Urinary bladder (tissue), 3 donors: ENCODE data around the genes PEAR1, ARHGEF11 and OR10Z1.

DNA sequence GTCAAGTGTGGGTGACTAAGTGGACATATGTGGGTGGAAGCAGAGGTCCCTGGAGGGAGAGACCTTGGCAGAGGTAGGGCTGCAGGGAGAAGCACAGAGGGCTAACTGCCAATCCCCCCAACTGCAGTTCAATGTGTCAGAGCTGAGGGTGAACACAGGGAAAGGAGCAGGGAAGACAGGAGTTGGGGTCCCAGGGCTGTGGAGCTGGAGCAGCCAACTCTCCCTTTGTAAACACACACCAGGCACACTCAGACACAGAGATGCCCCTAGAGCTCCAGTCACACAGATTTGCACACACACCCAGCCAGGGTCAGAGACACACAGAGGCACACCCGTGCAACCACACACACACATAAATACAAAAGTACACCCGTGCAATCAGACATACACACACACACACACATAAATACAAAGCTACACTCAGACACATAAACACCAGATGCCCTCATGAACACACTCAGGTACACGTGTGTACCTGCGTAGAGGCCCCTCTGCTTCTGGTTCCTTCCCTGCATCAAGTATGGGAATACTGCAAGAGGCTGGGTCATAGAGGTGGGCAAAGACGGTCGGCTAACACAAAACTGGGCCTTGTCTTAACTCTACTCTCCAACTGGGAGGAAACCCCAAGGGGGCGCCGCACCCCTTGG lies 35.2 kb downstream of the MEF2D start:
- PRO-cap, result no peak
- RAMPAGE, long total RNA, result no peak

DNA sequence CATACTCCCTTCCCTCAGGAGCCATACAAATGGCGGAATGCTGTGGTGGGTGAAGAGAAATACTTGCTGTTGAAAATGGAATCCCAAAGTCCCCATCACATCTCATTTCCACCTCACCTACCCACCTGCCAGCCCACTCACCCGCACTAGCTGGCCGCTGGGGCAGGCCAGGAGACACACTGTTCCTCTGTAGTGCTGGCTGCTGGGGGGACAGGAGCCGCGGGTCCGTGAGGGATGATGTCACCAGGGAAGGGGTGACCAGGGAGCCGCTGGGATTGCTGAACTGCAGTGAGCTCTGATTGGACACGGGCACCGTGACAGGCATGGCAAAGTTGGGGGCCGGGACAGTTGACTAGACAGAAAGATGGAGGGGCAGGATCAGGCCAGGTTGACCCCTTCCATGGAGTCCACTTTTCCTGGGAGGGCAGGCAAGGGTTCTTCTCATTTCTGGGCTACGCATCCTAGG lies 21.1 kb downstream of the MEF2D start:
- PRO-cap, result no peak
- RAMPAGE, long total RNA, result no peak

- PRO-cap, result no peak
- RAMPAGE, long total RNA, result no peak
Observed at GRCh38 chr1:156525100-156525532, 24.5 kb upstream of the MEF2D start.

GRCh38 chr1:156586980-156587330 lies 4.6 kb upstream of the NAXE start:
- PRO-cap, result no peak
- RAMPAGE, long total RNA, result no peak

DNA sequence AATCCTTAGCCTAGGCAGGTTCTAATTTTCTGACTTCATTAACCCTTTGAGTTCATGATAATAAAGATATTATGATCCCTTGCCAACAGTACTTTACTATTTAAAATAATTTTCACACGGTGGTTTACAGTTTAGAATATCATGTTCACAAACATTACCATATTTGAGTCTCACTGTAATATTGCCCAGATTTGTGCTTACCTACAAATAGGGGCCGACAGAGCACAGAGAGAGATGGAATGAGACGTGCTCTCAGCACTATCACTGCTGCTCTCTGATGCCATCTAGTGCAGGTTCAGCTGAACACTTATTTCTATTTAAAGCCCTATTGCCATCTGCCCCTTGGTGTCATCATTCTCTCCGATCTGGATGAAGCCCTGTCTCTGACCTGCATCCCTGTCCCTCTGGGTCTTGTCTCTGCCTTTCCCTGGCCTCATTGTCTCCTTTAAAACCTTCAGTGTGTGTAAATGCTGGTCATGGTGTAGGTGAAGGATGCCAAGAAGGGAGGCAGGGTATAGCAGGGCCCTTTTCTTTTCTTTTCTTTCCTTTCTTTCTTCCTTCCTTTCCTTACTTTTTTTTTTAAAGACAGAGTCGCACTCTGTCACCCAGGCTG lies 11.1 kb upstream of the HAPLN2 start:
- PRO-cap, result no peak
- RAMPAGE, long total RNA, result no peak

GRCh38 chr1:156663106-156663732 lies 14.0 kb downstream of the NES start:
- PRO-cap, result bidirectional peak, plus-strand start at chr1:156663490, minus-strand start at chr1:156663330
- RAMPAGE, long total RNA, result no peak

DNA sequence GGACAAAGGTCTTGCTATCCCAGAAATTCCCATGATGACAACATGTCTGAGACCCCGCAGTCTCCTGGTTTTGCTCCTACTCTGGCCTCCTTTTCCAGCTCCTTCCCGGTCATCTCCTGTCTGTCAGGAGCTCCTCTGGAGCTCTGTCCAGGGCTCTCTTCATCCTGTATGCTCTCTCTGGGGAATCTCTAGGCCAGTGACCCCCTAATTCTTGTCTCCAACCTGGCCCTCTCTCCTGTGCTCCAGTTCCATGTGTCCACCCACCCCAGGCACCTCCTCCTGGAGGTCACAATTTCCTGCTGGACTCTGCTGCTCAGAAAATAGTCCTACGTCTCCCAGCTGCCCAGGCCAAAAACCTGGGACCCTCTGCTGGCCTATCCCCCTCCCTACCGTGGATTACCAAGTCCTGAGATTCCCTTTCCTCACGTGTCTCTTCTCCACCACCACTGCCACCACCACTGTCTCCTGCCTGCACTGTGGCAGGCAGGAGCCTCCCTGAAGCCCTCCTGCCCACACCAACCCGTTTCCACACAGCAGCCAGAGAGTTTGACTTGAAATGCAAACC lies 11.7 kb downstream of the NES start:
- PRO-cap, result no peak
- RAMPAGE, long total RNA, result no peak

DNA sequence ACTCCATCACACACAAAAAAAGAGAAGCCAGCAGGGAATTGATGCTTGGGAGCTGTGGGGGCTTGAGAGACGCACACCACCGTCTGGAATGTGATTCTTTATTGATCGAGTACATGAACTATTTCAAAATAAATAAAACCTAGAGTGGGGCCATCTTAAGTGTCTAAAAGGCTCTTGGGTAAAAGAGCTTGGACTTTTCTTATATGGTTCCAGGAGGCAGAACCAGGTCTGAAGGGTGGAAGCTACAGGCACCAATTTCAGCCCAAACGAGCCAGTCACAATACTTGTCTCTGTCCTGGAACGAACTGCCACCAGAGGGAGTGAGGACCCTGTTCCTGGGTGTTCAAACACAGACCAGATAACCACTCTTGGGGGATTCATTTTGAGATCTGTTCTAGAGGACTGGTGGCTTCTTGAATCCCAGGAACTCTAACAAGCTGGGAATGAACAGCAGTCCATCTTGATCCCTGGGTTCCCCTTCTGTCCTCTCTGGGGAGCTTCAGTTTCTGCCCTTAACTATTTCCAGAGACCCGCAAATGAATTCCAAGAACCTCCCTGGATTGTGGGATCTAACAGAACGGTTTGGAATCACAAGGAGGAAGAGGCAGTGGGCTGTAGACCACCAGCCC lies 11.8 kb upstream of the NES start:
- PRO-cap, result no peak
- RAMPAGE, long total RNA, result no peak

DNA sequence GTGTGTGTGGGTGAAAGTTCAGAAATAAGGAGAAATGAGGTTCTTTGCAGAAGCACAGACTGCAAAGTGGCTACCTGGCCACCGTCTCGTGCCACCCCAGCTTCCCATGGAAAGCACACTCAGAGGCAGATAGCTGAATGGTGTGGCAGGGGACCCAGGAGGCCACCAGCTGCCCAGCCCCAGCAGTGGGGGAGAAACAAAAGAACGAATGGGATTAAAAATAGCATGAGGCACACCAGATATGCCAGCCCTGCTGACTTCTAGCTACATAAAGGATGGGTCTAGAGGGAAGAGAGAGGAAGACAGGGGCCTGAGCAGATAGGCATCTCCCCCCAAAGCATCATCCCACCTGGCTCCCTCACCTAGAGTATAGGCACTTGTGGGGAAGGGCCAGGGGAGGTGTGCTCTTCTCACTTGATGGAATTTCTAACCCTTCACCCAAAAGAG lies 3.7 kb downstream of the HDGF start:
- PRO-cap, result unidirectional peak, plus-strand start at position 296 of the sequence
- RAMPAGE, long total RNA, result no peak

- PRO-cap, result no peak
- RAMPAGE, long total RNA, result no peak
Observed at GRCh38 chr1:156794344-156794975, 22.2 kb downstream of the SH2D2A start.

- PRO-cap, result no peak
- RAMPAGE, long total RNA, result no peak
Observed at GRCh38 chr1:156807365-156808125, 9.1 kb downstream of the SH2D2A start.

GRCh38 chr1:156893322-156894515 lies at the start of gene PEAR1:
TSS of gene PEAR1 (plus strand) at chr1:156893718.
- PRO-cap, result bidirectional peak, plus-strand start at chr1:156893720, minus-strand start at chr1:156893595; unidirectional peak, plus-strand start at chr1:156894232
- RAMPAGE, long total RNA, result no peak

DNA sequence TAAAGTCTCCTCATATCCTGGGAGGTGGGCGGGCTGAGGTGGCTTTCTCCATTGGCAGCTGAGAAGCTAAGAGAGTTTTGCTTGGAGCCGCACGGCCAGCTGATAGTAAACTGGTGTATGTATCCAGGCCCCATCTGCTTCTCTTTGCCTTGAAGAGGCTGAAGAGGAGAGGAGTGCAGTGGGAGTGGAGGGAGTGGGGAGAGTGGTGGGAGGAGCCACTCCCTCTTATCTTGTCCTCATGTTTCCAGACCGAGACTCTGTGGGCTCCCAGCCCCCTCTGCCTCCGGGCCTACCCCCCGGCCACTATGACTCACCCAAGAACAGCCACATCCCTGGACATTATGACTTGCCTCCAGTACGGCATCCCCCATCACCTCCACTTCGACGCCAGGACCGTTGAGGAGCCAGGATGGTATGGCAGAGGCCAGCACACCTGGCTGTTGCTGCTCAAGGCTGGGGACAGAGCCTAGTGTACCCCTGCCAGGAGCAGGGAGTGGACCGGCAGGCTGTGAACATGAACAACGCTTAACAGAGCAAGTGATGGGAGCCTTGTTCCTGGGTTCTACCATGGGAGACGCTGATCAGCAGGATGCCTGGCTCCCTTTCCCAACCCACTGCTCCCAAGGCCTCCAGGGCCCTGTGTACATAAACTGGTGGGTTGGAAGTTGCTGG lies 5.9 kb upstream of the LRRC71 start:
- PRO-cap, result no peak
- RAMPAGE, long total RNA, result no peak

DNA sequence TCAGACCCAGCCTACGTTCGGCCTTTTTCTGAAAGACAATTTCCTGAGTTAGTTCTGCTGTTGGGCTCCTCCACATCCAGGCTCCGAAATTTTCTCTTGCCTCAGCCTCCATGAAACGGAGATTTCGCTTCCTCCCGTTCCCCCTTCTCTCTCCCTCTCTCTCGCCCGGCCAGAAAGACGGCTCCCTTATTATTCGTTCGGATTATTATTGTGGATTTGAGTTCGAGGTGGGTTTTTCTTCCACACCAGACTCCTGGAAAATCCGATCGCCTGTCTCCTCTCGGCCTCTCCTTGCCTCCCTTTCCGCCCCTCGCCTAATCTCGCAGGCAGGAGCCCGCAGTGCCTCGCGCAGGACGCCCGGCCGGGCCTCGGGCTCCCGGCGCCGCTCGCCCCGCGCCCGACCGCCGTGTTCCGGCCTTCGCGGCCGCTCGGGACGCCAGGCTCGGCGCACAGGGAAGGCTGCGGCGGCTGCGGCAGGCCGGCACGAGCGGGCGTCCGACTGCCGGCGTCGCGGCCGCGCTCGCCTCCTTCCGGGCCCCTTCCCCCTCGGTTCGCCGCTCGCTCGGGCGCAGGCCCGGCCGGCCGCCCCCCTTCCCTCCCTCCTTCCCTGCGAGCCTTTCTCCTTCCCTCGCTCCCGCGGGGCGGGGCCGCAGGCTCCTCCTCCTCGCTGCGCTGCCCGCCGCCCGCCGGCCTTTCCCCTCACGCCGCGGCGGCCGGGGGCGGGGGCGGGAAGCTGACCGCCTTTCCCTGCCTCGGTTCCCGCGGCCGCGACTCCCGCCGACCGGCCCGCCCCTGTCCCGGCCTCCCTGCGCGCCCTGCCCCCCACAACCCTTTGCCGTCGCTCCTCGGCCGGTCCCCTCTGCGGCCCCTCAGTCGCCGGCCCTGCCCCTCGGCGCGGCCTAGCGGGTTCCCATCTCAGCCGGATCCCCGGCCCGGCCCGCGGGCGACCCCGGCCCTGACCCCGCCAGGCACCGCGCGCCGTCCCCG lies at the start of gene ARHGEF11:
Gene ARHGEF11 (minus strand): TSS at position 501 of the 987 bp plus-strand sequence.
- PRO-cap, result unidirectional peak, plus-strand start at position 51 of the sequence; bidirectional peak, plus-strand start at position 702 of the sequence, minus-strand start at position 604 of the sequence
- RAMPAGE, long total RNA, result no peak

DNA sequence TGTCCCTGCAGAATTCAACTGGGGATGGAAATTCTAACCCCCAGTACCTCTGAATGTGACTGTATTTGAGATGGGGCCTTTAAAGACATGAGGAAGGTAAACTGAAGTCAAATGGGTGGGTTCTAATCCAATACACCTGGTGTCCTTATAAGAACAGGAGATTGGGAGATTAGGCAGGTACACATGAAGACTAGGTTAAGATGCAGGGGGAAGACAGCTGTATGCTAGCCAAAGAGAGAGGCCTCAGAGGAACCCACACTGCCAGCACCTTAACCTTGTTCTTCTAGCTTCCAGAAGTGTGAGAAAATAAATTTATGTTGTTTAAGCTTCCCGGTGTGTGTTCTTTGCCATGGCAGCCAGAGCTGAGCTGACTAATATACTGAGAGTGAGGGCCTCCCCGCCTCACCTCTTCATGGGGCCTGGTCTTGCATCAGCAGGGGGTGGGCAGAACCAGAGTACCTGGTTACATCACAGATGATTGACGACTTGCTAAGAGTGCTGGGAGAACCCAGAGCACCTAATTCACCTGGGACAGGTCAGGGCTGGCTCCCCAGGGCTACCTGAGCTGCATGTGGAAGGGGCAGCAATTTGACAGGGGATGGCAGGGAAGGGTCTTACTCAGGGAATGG lies 60.3 kb upstream of the ETV3 start:
- PRO-cap, result no peak
- RAMPAGE, long total RNA, result no peak

- PRO-cap, result no peak
- RAMPAGE, long total RNA, result no peak
Observed at GRCh38 chr1:157240816-157241198, 102.6 kb upstream of the ETV3 start.

DNA sequence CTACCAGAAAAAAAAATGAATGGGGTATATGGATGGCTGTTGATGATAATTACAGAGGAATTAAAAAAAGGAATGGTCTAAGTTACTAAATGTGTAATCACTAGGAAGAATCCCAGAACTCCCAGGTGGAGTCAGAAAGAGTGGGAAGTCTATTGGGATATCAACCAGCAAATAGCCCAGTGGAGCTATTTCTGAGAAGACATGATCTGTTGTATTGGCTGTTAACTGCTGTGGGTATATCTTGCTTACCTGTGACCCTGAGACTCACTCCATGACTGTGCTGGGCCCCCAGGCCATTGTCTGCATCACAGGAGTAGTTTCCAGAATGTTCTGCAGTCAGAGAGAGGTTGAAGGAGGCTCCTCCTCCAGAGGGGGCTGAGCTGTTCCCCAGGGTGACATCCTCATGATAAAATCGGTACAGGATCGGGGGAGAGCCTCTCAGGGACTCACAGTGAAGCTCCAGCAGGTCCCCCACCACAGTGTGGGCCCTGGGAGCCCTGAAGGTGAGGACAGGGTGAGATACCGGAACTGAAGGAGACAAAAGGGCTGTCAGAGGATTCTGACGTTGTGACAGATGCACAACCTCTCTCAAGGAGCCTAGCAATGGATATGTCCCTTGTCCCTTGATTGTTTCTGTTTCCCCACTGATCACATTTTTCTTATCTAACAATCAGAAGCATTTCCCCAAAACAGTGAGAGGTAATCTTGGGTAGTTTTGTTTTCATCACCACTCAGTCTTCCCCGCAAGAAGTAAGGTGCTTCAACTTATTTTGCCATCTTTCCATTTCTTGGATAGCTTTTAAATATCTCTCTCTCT lies 5.3 kb downstream of the FCRL3 start:
- PRO-cap, result no peak
- RAMPAGE, long total RNA, result no peak

GRCh38 chr1:157815307-157815746 lies 4.6 kb downstream of the FCRL1 start:
- PRO-cap, result no peak
- RAMPAGE, long total RNA, result no peak

DNA sequence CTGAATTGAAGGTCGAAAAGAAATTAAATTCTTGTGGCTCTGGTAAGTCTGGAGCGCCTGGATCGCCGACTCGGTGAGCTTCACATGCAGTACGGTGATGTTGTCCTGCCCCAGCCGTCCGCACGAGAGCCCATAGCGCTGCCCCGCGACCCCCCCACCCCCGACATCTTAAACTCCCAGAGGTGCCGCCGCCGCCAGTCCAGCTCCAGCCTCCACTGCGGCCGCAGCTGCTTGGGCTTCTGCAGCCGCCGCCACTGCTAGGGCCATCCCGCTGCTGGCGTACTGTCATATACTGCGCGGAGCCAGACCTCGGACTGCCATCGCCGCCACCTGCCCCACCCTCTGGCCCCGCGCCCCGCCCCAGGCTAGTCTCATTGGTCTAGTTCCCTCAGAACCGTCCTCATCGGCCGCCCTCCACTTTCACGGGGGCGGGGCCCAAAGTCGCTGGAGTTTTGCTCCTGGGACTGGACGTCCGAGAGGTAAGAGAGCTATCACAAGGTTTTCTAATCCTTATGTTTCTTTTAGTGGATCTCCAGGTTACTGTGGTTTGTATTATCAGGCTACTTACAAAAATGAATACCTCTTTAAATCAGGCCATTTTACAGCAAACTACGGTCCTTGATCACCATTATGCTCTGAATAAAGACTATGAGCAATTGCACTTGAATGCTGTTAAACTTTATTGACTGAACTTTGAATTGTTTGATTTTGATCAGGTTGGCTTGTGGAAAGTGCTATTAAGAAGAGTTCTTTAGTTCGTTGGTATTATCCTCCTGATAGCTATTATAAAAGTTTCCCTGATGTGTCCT lies 2.9 kb upstream of the CD1D start:
- PRO-cap, result bidirectional peak, plus-strand start at position 467 of the sequence, minus-strand start at position 344 of the sequence
- RAMPAGE, long total RNA, result no peak

- PRO-cap, result no peak
- RAMPAGE, long total RNA, result no peak
Observed at GRCh38 chr1:158605096-158605373, at the start of gene OR10Z1. TSS of gene OR10Z1 (plus strand) at chr1:158605268.